Measurements from ENCODE around the genes ICOS and DYTN.

- PRO-cap: bidirectional peak, plus-strand start at chr2:202317713, minus-strand start at chr2:202317562
CAGE:
- cytosol, long polyA minus RNA: no peak
- cytosol, long polyA plus RNA: no peak
- long polyA plus RNA: no peak
- nucleus, long polyA minus RNA: no peak
- nucleus, long polyA plus RNA: no peak
Measured at GRCh38 chr2:202317380-202318009, 51.9 kb downstream of the NOP58 start.

GRCh38 chr2:202635240-202636493, 898 bp downstream of the FAM117B start:
- PRO-cap: unidirectional peak, minus-strand start at chr2:202635668; bidirectional peak, plus-strand start at chr2:202635996, minus-strand start at chr2:202635893
CAGE:
- cytosol, long polyA minus RNA: no peak
- cytosol, long polyA plus RNA: no peak
- long polyA plus RNA: no peak
- nucleus, long polyA minus RNA: start-site peak on the plus strand at chr2:202636032-202636037, 5 reads
- nucleus, long polyA plus RNA: no peak

DNA sequence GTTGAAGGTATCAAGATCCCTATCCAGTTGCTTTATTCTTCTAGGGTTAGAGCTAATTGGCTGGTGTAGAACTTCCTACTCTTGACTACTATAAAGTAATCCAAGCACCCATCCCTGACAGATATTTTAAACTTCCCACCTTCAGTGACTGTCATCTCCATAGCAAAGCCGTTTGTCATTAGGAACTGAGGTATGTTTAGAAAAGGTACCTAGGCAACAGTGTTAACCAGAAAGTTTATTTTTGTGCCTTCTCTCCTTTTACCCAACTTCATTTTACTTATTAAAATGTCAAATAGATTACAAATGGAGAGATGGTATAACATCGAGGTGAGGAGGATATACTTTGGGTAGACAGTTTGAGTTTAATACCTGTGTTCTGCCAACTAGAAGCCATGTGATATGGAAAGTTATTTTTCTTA, 4.5 kb downstream of the FAM117B start:
- PRO-cap: no peak
CAGE:
- cytosol, long polyA minus RNA: no peak
- cytosol, long polyA plus RNA: no peak
- long polyA plus RNA: no peak
- nucleus, long polyA minus RNA: no peak
- nucleus, long polyA plus RNA: no peak

GRCh38 chr2:203364290-203364764, 36.1 kb downstream of the ABI2 start:
- PRO-cap: no peak
CAGE:
- cytosol, long polyA minus RNA: no peak
- cytosol, long polyA plus RNA: no peak
- long polyA plus RNA: no peak
- nucleus, long polyA minus RNA: no peak
- nucleus, long polyA plus RNA: no peak

DNA sequence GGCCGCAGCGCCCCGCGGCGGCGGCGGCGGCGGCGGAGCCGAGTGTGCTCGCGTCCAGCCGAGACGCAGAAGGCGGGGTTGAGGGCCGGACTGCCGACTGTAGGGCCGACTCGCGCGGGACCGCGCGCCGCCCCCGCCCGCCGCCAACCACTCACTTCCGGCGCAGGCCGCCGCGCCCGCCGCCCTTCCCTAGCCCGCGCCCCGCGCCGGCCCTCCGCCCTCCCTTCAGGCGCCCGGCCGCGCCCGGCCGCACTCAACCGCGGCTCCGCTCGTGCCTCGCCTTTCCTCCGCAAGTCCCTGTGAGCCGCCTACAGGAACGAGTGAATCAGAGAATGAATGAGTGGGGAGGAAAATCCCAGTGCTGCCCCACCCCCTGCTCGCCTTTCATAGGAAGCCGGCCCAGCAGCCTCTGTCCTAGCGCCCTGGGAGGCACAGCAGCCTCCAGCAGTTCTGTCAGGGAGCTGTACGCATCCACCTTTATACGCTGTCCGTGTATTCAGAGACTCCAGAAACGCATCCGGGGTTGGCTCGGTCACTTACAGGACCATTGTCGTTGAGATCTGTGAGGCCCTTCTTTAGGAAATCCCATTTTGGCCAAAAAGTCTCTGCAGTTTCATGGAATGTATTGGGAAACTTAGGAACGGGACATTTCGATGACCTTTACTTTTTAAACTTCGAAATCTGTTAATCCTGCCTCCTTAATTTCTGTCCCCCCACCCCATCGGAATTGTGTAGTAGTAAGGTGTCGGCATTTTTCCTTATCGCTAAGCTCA, 415 bp upstream of the RAPH1 start:
- PRO-cap: bidirectional peak, plus-strand start at position 68 of the sequence, minus-strand start at position 72 of the sequence; bidirectional peak, plus-strand start at position 440 of the sequence, minus-strand start at position 452 of the sequence
CAGE:
- cytosol, long polyA minus RNA: no peak
- cytosol, long polyA plus RNA: no peak
- long polyA plus RNA: no peak
- nucleus, long polyA minus RNA: no peak
- nucleus, long polyA plus RNA: no peak

- PRO-cap: no peak
CAGE:
- cytosol, long polyA minus RNA: no peak
- cytosol, long polyA plus RNA: no peak
- long polyA plus RNA: no peak
- nucleus, long polyA minus RNA: no peak
- nucleus, long polyA plus RNA: no peak
Measured at GRCh38 chr2:203623187-203623609, 83.2 kb upstream of the CD28 start.

DNA sequence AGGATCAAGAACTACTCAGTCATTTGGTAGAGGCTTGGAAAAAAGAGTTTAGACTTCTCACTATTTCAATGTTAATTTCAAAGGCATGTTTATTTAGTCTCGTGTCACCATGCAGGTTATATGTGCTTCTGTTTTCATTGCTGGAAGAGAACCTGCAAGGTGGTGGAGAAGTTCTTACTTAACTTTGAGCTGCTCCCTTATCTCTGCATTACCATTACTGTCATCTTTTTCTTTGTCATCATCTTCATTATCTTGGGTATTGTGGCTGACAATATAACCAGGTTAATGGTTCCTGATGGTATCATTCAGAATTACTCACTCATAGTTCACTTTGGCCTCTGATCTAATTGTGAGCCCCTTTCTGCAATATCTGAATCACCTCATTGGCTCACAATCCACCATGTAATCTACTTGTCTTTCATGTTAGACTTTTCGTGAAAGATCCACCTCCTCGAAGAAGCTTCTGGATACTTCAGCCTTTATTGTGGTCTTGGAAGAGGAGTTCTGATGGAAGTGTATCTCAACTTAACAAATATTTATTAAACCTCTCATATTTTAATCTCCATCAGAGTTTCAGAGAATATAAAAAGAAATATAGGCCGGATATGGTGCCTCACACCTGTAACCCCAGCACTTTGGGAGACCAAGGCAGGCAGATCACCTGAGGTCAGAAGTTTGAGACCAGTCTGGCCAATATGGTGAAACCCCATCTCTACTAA, 5.0 kb downstream of the CD28 start:
- PRO-cap: no peak
CAGE:
- cytosol, long polyA minus RNA: no peak
- cytosol, long polyA plus RNA: no peak
- long polyA plus RNA: no peak
- nucleus, long polyA minus RNA: no peak
- nucleus, long polyA plus RNA: no peak

DNA sequence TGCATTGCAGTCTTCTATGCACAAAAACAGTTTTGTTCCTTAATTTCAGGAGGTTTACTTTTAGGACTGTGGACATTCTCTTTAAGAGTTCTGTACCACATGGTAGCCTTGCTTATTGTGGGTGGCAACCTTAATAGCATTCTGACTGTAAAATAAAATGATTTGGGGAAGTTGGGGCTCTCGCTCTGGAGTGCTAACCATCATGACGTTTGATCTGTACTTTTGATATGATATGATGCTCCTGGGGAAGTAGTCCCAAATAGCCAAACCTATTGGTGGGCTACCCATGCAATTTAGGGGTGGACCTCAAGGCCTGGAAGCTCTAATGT, 3.4 kb downstream of the CTLA4 start:
- PRO-cap: no peak
CAGE:
- cytosol, long polyA minus RNA: no peak
- cytosol, long polyA plus RNA: no peak
- long polyA plus RNA: no peak
- nucleus, long polyA minus RNA: no peak
- nucleus, long polyA plus RNA: no peak

DNA sequence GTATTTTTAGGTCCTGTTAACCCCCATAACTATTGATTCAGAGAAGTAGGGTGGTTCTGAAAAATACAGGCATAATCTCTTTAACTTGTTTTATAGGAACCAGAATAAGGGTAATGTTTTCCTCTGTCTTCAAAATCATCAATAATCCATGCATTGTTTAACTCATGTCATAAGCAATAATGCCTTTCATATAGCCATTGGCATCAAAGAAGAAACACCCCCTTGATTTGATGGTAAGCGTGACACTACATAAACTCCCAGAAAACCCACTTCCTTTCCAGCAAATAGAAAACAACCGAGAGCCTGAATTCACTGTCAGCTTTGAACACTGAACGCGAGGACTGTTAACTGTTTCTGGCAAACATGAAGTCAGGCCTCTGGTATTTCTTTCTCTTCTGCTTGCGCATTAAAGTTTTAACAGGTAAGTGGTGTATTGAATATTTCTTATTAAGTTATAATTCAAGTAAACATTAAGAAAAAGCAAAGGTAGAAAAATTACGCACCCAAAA, at the start of gene ICOS:
ICOS (plus strand) TSS at position 312 of the 509 bp plus-strand sequence.
- PRO-cap: no peak
CAGE:
- cytosol, long polyA minus RNA: no peak
- cytosol, long polyA plus RNA: no peak
- long polyA plus RNA: no peak
- nucleus, long polyA minus RNA: no peak
- nucleus, long polyA plus RNA: no peak

DNA sequence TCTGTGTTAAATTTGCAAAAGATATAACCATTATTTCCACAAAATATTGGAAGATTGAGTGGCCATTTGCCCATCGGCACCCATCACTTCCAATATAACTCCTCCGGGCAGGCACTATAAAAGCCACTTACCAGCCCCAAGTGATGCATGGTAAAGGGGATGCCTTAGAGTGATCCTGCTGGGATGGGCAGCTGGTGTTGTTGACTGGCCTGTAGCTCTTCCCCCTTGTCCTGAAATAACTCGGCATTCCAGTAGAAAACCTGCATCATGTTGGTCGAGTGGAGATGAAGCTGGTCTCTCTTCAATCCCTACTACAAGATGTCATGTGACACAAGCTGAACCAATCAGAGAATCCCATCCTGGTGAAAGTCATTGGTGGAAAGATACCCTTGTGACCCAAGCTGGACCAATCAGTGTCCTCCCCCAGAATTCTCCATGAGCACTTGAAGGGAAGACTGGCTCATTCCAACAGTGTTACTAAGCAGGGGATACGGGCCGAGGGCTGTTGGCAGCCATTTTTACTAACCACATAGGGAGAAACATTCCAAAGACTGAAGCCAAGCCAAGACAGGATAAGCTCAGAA, 298.2 kb downstream of the ICOS start:
- PRO-cap: no peak
CAGE:
- cytosol, long polyA minus RNA: no peak
- cytosol, long polyA plus RNA: no peak
- long polyA plus RNA: no peak
- nucleus, long polyA minus RNA: no peak
- nucleus, long polyA plus RNA: no peak

GRCh38 chr2:204321924-204322222, 223.4 kb upstream of the PARD3B start:
- PRO-cap: no peak
CAGE:
- cytosol, long polyA minus RNA: no peak
- cytosol, long polyA plus RNA: no peak
- long polyA plus RNA: no peak
- nucleus, long polyA minus RNA: start-site peak on the minus strand at chr2:204322060-204322068, 6 reads
- nucleus, long polyA plus RNA: no peak

DNA sequence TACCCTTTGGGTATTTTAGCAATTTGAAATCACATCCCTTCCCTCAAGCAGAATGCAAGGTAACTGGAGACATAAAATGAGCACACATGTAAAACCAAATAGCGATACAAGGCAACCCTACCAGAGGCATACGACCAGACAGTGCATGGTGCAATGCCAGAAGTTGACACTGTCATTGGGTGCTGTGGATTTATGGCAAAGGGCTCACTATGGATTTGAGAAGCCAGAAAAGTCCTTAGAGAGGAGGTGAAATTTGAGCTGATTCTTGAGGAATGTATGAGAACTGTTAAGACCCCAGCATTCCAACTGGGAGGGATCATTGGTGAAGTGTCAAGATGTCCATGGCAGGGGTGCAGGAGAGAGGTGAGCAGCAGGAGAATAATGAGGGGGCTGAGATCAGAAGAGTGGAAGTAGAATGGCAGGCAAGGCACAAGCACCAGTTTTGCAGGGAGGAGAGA, 342.4 kb downstream of the PARD3B start:
- PRO-cap: no peak
CAGE:
- cytosol, long polyA minus RNA: no peak
- cytosol, long polyA plus RNA: no peak
- long polyA plus RNA: no peak
- nucleus, long polyA minus RNA: no peak
- nucleus, long polyA plus RNA: no peak

GRCh38 chr2:204922020-204922605, 376.8 kb downstream of the PARD3B start:
- PRO-cap: no peak
CAGE:
- cytosol, long polyA minus RNA: no peak
- cytosol, long polyA plus RNA: no peak
- long polyA plus RNA: no peak
- nucleus, long polyA minus RNA: no peak
- nucleus, long polyA plus RNA: no peak

GRCh38 chr2:205024942-205025636, 479.8 kb downstream of the PARD3B start:
- PRO-cap: no peak
CAGE:
- cytosol, long polyA minus RNA: no peak
- cytosol, long polyA plus RNA: no peak
- long polyA plus RNA: no peak
- nucleus, long polyA minus RNA: no peak
- nucleus, long polyA plus RNA: no peak

DNA sequence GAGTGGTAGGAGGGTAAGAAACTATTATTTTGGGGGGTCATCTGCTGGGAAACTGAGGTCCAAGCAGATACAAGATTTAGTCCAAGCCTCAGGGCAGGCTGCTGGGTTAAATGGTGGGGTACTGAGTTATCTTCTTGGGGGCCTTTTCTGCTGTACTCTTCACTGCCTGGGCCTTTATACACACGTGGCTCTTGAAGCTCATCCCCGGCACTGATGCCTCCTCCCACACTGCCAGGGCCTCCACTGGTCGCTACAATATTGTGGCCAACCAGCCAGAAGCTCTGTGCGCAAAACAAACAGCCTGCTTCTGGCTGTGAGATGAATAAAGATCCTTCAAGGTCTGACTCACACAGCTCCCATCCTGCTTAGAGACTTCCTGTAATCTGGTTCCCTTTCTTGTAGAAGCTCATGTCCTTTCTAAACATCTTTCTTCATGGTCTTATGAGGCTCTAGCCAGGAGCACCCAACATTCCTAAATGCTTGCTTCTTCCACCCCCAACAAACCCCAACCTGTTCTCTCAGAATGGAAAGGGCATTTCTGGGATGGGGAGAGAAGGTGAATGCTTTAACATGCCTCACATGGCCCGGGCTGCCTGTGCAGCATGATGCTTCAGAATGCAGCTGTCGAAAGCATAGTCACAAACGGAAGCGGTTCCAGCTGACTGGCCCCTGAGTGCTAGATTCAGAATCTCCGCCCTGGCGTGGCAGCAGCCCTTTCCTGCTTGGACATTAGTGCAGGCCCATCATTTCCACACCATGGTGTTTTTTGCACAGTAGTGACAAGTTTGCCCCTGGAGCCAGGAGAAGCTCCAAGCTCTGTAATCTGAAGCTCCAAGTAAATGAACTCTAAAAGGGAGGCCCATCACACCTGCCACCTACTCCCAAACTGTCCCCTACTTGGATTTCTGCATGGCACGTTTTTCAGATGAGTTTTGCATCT, 24.6 kb downstream of the NRP2 start:
- PRO-cap: bidirectional peak, plus-strand start at position 393 of the sequence, minus-strand start at position 212 of the sequence; bidirectional peak, plus-strand start at position 685 of the sequence, minus-strand start at position 597 of the sequence
CAGE:
- cytosol, long polyA minus RNA: no peak
- cytosol, long polyA plus RNA: no peak
- long polyA plus RNA: no peak
- nucleus, long polyA minus RNA: no peak
- nucleus, long polyA plus RNA: no peak

GRCh38 chr2:205888999-205889691, 196.8 kb downstream of the INO80D start:
- PRO-cap: no peak
CAGE:
- cytosol, long polyA minus RNA: no peak
- cytosol, long polyA plus RNA: no peak
- long polyA plus RNA: no peak
- nucleus, long polyA minus RNA: no peak
- nucleus, long polyA plus RNA: no peak

GRCh38 chr2:205902436-205903021, 183.4 kb downstream of the INO80D start:
- PRO-cap: no peak
CAGE:
- cytosol, long polyA minus RNA: no peak
- cytosol, long polyA plus RNA: no peak
- long polyA plus RNA: no peak
- nucleus, long polyA minus RNA: no peak
- nucleus, long polyA plus RNA: no peak

DNA sequence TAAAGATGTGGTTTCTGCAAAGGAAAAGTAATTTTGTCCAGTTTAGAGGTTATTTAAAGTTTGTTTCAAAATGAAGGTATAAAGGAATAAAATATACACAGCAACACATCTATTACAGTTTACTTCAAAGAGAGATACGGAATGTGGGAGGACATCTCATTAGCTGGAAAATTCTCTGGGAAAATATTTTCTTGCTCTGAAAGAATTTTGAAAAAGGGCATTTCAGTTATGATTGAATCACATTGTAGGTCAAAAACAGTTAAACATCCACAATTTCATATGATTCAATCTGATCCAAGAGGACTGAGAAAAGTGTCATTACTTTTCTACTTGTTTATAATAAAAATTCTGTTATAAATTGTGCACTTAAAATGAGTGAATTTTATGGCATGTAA, 111.3 kb downstream of the INO80D start:
- PRO-cap: no peak
CAGE:
- cytosol, long polyA minus RNA: no peak
- cytosol, long polyA plus RNA: no peak
- long polyA plus RNA: no peak
- nucleus, long polyA minus RNA: no peak
- nucleus, long polyA plus RNA: no peak

- PRO-cap: no peak
CAGE:
- cytosol, long polyA minus RNA: no peak
- cytosol, long polyA plus RNA: no peak
- long polyA plus RNA: no peak
- nucleus, long polyA minus RNA: no peak
- nucleus, long polyA plus RNA: no peak
Measured at GRCh38 chr2:206411017-206411316, 32.4 kb upstream of the ADAM23 start.

- PRO-cap: no peak
CAGE:
- cytosol, long polyA minus RNA: no peak
- cytosol, long polyA plus RNA: no peak
- long polyA plus RNA: no peak
- nucleus, long polyA minus RNA: no peak
- nucleus, long polyA plus RNA: no peak
Measured at GRCh38 chr2:206718139-206718558, at the start of gene DYTN. TSS of gene DYTN (minus strand) at chr2:206718396.

Measured in endothelial cell of umbilical vein (primary cell).